Measurements from ENCODE around the gene PROKR1.

DNA sequence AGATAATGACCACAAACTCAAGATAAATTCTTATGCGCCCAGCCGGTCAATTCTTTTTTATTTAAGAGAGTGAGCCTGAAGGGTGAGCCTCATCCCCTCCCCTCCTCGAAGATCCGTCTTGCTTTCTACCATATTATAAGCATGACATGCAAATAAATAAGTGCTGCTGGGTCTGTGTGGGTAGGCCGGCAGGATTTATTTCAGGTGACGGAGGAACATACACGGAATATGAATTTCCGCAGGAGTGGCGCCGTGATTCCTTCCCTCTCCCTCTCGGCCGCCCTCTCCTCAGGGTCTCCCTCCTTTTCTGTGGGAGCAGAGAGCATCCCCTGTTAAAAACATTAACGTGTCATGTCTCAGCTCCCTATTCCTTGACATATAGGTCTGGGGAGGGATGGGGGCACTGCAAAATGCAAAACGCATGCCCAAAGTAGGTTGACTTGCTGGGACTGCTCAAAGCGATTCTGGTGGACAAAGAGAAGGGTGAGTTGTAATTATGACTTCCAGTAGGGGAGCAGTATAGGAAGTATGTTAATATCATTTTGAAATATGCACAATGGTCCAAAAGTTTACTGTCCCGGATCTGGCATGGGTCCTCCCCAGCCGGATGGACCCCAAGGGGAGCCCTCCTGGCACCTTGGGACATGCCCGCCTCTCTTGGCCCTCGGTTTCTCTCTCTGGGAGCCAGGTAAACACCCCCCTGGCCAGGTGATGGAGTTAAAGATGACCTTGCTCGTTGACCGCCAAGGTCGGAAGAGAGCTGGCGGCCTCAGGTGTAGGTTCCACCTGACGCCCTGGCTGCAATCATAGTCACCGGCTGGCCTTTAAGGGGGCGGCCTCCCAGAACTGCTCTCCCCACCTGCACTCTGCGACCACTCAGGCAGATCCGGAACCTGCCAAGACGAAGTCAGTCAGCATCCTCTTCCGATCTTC, 147.9 kb downstream of the MEIS1 start:
- RRBS = 52% methylated on average over 4 of the region's 30 CpGs

DNA sequence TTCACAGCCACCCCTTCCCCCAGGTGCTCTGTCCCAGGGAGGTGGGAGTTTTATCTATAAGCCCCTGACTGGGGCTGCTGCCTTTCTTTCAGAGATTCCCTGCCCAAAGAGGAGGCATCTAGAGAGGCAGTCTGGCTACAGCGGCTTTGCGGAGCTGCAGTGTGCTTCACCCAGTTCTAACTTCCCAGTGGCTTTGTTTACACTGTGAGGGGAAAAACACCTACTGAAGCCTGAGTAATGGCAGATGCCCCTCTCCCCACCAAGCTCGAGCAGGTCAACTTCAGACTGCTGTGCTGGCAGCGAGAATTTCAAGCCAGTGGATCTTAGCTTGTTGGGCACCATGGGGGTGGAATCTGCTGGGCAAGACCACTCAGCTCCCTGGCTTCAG, 190.6 kb downstream of the MEIS1 start:
- RRBS = no CpG with 5 or more reads among the region's 4 CpGs

GRCh38 chr2:67455258-67455603, 58.1 kb downstream of the ETAA1 start:
- RRBS = no CpG with 5 or more reads among the region's 3 CpGs

DNA sequence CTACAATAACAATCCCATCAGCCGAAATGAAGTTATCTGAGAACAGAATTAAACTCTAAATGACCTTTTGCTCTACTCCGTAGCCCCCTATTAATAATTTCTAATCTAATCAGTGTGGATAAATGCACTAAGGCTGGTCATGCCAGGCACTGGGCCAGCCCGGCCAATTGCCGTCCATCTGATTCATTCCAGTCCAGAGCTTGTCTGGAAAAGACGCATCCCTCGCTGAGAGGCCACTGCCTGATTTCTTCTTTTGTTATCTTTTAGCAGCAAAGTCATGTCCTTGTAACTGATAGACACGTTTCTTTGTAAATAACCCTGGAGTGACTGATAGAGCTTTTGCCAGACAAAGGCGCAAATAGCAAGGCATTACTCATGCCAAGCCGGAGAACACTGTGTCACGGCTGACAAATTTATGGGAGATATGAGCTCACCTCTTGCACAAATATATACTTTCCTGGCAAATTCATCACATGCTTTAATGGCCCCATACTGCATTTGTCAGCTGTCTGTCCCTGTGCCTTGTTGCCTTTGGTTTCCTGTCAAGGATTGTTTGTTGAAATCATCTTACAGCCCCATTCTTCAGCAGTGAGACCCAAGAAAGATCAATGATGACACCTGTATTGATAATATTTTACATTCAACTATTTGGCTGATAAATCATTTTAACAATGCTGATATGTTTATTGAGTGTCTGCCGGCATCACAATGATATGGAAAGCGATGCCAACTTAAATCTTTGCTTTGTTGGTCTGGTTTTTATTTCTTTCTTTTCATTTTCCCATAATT, 164.4 kb downstream of the ETAA1 start:
- RRBS = no CpG with 5 or more reads among the region's 12 CpGs

GRCh38 chr2:67650624-67651268, 253.6 kb downstream of the ETAA1 start:
- RRBS = no CpG with 5 or more reads among the region's 8 CpGs

- RRBS = no CpG with 5 or more reads among the region's 13 CpGs
Observed at GRCh38 chr2:67871643-67872422, 191.0 kb downstream of the C1D start.

- RRBS = no CpG with 5 or more reads among the region's 1 CpG
Observed at GRCh38 chr2:68178652-68179031, 21.0 kb downstream of the PNO1 start.

GRCh38 chr2:68253736-68254179, 1.4 kb upstream of the PPP3R1 start:
- RRBS = no CpG with 5 or more reads among the region's 4 CpGs

- RRBS = no CpG with 5 or more reads among the region's 1 CpG
Observed at GRCh38 chr2:68280362-68280871, 28.1 kb upstream of the PPP3R1 start.

DNA sequence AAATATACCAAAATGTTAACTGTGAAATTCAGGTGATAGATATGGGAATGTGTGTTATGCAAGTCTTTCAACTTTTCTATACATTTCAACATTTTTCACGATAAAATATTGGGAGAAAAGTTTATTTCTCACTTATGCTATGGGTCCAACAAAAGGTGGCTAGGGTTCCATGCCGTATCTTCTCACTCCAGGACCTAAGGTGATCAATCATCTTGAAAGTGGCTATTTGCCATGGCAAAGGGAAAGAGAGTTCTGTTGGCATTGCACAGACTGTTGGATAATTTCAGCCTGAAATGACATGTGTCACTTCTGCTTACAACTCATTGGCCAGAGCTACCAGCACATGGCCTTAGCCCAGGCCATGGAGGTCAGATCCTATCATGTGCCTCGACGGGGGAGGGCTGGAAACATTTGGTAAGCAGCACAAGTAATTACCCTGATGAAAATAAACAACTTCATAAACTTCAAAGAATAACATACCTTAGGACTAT, 32.3 kb downstream of the CNRIP1 start:
- RRBS = no CpG with 5 or more reads among the region's 4 CpGs

DNA sequence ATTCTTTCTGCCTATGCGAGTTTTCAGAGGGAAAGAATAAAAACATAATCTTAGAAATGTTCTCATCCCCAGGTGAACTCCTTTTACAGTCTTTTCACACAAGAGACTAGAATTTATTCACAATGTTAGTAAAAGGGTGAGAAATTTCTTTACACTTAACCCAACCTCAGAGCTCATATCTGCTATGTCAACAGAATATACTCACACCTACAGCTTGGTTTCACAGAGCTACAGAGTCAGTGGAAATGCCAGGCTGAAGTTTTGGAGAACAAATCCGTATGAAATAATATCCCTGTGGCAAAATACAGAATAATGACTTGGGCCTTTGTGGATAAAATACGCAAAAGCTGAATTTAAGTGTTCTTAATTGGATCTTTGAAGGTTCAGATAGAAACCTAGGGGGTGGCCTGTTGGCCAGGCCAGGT, 25.9 kb downstream of the FBXO48 start:
- RRBS = no CpG with 5 or more reads among the region's 3 CpGs

DNA sequence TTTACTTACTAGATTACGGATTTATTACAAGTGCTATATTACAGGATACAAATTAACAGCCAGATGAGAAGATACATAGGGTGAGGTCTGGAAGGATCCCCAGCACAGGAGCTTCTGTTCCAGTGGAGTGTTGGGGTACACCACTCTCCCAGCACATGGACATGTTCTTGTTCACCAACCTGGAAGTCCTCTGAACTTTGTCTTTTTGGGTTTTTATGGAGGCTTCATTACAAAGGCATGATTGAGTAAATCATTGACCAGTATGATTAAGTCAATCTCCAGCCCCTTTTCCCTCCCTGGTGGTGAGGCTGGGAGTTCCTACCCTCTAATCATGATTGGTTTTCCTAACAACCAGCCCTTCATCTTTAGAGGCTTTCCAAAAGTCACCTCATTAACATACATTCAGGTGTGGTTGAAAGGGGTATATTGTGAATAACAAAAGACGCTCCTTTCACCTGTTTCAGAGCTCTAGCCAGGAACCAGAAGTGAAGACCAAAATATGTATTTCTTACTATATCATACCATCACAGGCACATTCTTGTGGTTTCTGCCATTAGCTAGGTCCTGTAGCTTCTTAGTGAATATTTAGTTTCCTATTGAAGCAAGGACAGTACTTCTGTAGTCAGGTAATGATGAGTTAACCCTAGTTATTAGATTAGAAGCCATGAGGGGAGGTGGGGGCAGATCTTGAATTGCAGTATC, 38.4 kb downstream of the APLF start:
- RRBS = no CpG with 5 or more reads among the region's 2 CpGs

DNA sequence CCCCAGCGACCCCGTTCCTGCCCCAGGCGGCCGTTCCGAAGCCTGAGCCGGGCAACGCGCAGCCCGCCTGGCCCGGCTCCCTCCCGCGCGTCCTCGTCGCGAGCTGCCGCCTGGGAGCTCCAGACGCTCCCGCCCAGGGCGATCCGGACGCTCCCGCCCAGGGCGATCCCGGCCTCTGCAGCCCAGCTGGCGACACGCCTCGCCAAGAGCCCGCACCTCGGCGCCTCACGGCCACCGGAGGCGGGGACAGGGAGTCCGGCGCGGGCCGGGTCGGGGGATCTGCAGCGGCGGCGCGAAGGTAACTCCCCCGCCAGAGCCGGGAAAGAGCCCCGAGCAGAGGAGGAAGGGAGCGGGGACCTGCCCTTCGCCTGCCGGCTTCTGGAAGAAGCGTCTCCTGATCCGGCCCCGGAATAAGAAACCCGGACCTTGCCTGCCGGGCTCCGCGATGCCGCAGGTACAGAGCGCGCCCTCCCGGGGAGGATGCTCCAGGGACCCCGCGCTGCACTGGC, at the start of gene PROKR1:
TSS of gene PROKR1 (plus strand) at position 185 of the 509 bp plus-strand sequence.
- RRBS = 3% methylated on average over 46 of the region's 62 CpGs

DNA sequence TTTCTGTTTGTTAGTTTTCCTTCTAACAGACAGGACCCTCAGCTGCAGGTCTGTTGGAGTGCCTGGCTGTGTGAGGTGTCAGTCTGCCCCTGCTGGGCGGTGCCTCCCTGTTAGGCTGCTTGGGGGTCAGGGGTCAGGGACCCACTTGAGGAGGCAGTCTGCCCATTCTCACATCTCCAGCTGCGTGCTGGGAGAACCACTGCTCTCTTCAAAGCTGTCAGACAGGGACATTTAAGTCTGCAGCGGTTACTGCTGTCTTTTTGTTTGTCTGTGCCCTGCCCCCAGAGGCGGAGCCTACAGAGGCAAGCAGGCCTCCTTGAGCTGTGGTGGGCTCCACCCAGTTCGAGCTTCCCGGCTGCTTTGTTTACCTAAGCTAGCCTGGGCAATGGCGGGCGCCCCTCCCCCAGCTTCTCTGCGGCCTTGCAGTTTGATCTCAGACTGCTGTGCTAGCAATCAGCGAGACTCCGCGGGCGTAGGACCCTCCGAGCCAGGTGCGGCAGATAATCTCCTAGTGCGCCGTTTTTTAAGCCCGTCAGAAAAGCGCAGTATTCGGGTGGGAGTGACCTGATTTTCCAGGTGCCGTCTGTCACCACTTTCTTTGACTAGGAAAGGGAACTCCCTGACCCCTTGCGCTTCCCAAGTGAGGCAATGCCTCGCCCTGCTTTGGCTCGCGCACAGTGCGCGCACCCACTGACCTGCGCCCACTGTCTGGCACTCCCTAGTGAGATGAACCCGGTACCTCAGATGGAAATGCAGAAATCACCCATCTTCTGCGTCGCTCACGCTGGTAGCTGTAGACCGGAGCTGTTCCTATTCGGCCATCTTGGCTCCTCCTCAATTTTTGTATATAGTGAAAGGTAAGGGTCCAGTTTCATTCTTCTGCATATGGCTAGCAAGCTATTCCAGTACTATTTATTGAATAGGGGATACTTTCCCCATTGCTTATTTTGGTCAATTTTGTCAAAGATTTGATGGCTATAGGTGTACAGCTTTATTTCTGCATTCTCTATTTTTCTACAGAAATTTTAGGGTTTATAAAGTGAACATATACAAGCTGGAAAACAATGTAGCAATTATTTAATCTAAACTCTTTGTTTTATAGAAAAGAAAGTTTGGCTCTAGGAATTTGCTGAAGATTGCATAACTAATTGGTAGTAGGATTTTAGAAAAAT, 36.2 kb downstream of the PROKR1 start:
- RRBS = no CpG with 5 or more reads among the region's 34 CpGs

DNA sequence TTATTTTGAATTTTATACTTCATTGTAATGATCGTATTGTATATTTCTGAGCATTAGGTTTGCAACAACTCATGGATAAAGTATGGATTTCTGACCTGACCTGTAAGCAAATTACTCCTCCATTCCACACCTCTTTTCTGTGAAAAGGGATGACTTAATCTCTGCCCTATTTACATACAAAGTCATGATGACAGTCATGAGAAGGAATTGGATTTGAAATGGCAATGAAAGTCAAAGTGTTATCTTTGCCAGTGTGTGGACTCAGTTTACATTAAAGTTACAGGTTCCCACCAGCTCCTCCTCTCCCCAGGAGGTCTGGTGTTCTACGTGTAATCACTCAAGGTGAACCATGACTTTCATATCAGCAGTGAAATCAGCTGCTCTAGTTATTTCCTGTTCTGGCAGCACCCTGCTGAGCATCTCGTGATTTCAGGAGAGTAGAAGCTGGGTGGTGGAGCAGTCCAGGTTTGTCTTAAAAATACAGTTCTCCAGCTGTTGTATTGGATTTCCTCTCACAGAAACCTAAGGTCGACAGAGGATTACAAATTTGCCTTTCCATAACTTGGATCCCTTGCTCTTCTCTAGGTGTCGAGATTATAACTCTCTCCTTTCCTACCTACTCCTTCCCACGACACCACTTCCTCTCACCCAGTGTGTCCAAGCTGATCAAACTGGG, 13.2 kb upstream of the ARHGAP25 start:
- RRBS = no CpG with 5 or more reads among the region's 6 CpGs

DNA sequence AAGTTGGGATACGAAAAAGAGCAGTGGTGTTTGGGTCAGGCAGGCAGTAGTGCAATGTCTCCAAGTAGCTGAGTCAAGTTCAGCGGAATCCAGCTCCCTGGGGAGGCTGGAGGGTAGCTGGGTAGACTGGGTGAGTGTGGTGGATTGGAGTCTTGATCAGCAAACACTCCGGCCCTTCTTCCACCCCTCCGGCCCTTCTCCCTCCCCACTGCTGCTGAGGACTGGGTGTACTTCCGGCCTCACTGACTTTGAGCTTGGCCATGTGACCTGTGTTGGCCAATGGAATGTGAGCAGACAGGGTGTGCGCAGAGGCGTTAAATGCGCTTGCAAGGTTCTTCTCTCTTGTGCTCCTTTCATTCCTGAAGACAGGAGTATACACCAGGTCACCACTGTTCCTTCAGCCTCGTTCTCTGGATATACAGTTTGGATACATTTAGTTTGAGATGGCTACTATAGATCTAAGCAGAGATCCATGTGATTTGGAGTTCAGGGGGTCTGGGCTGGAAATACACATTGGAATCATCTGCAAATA, 2.1 kb upstream of the ARHGAP25 start:
- RRBS = no CpG with 5 or more reads among the region's 9 CpGs

DNA sequence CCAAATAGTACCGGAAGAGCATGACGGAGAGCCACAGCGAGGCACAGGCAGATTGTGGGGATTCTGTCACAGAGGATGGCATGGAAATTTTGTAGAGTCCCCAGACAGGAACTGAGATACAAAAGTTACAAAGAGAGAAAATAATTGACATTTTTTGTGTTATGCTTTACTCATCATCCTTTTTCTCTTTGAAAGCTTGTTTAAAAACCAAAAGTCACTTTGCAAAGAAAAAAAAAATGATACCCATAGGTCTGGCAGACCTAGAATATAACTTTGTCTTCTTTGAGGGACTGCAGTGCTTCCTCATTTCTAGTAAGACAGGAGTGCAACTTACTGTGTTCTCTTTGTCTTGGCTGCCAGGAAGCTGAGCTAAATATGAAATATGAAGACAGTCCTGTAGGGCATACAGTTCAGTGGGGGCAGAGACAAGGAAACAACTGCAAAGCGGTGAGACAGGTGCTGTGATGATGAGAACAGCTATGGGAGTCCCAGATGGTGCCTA, 5.1 kb downstream of the ARHGAP25 start:
- RRBS = no CpG with 5 or more reads among the region's 4 CpGs

GRCh38 chr2:68831601-68832089, 39.6 kb downstream of the BMP10 start:
- RRBS = no CpG with 5 or more reads among the region's 4 CpGs

DNA sequence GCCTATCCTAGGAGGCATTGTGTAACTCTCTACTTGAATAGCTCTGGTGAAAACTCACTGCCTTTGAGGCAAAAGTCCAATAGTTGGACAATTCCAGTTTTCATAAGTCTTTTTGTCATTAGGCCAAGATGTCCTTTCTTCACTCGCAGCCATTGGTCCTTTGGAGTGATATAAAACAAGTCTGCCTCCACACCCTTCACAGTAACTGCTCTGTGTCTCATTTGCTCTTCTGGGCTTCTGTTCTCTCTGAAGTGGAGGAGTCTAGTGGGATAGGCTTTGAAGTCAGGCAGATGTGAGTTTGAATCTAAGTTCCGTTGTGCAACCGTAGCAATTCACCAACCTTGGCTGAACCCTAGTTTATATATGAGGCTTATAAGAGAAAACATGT, 28.3 kb downstream of the ANTXR1 start:
- RRBS = no CpG with 5 or more reads among the region's 3 CpGs

DNA sequence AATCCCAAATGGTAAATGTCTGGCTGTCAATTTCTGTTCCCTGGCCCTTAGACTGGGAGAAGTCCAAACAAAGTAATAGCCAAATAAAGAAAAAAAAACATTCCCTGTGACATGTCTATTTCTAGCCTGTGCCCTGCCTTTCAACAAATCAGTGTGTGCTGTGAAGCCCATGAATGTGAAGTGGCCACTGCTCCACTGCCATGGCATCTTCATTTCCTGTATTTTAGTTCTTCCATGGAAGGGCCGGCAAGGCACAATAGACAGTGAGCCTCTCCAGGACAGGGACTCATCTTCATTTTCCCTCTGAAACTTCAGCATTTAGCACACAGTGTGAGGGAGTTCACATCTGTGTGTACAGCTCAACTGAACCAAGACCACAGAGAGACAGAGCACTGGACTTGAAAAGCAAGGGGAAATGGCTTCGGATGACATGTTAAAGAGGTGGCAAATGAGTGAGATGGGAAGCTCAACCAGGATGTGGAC, 140.0 kb downstream of the ANTXR1 start:
- RRBS = no CpG with 5 or more reads among the region's 2 CpGs